ENCODE results near the genes REEP1, CHMP3 and RMND5A.

GRCh38 chr2:85788032-85788365 is 34.2 kb downstream of the ATOH8 start:
- PRO-cap = no peak

DNA sequence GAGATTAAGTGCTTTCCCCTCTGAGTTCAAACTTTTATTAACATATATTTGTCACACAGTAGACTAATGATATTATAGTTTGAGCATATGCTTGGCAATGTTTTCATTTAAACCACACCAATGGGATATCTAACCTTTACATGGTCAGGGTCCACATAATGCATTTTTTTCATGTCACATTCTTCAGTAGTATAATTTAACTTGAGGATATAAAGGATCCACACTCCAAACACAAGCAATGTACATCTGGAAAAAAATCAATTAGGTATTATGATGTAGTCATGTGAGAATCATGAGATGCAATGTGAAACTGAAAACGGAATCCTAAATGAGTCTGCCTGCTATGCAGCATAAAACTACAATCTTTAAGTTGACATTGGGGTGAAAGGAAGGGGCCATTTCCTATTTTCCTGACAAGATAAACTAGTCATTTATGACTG is 27.7 kb downstream of the ST3GAL5 start:
- PRO-cap = no peak

DNA sequence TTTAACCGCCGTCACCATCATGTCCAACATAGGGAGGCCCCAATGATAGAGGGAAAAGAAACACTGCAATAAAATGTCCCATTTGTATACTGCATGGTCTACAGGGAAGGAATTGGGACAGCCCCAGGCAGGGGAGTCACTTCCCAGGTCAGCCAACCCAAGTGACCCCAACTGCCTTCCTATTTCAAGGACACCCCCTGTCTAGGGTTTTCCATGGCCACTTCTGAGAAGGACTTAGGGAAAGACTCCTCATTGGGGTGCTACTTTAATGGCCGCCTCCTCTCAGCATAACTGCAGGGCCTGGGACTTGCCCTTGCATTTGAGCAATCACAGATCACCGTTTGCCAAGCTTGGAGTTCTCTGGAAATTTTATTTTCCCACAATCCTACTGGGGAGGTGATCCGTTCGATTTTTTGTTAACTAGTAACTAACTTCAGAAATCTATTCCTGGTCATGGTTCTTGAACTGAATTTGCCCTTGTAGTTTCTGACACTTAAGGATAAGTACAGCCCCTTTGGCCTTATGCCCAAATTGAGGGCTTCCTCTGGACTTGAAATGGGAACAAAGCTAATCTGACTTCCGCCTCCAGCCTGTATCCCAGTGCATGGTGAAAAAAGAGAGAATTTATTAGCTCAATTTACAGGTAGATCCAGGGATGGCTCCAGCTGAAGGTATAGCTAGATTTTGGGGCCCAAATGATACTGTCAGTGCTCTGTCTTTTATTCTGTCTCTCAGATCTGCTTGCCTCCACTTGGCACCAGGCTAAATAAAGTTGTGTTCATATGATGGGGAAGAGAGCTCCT is 60.5 kb upstream of the ST3GAL5 start:
- PRO-cap = no peak

- PRO-cap = no peak
Measured at GRCh38 chr2:86042671-86043329, 62.9 kb downstream of the POLR1A start.

DNA sequence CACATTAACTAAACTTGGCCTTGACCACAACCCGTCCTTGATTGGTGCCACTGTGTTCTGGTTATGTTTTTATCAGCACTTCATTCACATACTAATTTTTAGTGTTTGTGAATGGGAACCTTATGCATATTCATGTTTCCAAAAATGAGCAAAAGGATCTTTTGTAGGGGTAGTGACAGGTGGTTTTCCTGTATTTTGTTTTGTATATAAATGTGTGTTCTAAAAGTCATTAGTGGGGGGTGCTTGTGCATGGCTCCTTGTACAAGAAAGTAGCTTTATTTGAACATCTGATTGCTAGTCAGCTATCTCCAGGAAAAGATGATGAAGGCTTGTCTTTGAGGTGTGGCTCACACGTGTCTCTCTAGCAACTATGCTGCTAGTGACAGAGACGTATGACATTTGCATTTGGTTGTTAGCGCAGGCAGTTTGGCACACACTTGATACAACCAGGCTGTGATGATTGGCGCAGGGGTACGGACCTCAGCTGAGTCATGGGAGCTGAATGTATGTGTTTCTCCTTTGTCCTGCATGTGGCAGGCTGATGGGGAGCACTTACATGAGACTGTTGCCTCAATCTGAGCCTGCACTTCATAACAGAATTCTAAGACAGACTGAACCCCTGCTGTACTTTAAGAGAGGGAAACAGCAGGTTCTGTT is 29.5 kb downstream of the PTCD3 start:
- PRO-cap = no peak

DNA sequence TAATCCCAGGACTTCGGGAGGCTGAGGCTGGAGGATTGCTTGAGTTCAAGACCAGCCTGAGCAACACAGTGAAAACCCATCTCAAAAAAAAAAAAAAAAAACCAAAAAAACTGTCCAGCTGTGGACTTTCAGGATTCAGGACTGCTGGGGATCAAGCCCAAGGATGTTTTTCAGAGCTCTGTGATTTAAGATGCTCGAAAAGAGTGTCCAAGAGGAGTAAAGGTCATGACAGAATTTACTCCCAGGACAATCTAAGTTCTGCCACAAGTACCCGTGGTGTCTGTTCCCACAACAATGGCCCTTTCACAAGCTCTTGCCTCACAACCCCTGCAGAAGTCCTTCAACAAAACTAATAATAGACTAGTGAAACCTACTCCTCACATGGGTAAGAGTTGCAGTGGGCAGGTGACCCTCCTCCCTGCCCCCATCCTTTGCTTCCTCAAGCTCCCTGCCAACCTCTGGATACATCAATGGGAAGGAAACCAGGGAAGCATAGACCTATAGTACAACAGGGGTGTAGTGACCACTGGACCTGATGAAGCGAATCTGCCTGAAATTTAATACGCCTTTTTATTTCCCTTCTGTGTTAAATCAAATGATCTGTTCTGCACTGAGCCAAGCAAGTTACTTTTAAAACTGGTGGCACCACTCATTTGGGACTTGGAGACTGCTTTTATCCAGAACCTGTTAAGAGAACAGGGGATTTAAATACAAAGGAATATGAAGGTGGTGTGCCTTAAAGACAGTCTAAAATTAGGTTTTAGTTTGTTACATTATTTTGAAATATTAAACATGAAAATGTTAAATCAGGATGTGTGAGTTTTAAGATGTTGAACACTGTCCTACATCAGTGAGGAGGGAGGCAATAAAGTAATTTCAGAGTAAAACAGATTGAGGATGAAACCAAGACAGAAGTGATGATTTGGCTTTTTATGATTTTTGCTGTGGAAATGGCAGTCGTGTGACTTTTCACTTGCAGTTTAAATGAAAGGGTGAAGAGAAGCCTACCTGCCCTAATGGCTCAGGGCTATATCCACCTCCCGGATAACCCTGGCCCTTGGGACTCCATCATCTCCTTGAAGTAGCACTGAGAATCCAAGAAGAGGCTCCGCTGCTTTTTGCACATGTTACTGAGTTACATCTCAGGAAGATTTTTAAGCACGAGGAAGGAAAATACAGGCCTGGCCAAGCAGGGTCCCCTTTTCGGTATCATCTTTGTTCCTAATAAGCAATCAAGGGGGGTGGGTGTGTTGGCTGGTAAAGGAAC is 35.2 kb downstream of the PTCD3 start:
- PRO-cap = no peak

DNA sequence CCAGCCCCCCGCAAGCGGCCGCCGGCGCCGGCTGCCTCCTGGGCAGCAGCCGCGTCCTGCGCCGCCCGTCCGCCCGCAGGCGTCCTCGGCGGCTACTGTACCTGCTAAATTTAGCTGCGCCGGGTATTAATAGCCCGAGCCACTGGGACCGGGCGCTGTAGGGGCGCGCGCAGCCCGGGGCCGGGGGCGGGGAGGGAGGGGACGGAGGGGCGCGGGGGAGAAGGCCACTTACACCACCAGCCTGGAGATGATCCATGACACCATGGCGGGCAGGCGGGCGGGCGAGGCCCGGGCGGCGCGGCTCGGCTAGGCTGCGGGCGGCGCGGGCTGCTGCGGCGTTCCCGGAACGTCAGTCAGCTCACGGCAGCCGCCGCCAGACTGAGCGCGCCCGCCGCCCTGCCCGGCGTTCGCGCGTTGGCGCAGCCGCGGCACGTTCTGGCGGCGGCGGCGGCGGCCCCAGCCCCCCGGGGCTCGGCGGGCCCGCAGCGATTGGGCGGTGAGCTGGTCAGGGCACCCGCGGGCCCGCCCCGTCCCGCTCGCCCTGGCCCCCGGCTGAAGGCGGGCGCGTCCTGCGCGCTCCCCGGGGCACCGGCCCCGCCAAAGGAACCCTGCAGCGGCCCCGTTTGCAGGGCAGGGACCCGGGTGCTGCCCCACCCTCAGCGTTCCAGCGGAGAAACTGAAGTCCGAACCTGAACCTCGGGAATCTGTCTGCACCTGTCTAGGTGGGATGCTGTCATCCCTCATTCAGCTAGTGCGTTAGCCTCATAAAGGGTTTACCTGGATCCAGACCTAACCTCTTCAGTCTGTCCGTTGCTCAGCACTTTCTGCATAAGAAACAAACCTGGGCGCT is at the start of gene REEP1:
REEP1 (minus strand) TSS at position 380 of the 850 bp plus-strand sequence.
- PRO-cap = unidirectional peak, minus-strand start at position 380 of the sequence

DNA sequence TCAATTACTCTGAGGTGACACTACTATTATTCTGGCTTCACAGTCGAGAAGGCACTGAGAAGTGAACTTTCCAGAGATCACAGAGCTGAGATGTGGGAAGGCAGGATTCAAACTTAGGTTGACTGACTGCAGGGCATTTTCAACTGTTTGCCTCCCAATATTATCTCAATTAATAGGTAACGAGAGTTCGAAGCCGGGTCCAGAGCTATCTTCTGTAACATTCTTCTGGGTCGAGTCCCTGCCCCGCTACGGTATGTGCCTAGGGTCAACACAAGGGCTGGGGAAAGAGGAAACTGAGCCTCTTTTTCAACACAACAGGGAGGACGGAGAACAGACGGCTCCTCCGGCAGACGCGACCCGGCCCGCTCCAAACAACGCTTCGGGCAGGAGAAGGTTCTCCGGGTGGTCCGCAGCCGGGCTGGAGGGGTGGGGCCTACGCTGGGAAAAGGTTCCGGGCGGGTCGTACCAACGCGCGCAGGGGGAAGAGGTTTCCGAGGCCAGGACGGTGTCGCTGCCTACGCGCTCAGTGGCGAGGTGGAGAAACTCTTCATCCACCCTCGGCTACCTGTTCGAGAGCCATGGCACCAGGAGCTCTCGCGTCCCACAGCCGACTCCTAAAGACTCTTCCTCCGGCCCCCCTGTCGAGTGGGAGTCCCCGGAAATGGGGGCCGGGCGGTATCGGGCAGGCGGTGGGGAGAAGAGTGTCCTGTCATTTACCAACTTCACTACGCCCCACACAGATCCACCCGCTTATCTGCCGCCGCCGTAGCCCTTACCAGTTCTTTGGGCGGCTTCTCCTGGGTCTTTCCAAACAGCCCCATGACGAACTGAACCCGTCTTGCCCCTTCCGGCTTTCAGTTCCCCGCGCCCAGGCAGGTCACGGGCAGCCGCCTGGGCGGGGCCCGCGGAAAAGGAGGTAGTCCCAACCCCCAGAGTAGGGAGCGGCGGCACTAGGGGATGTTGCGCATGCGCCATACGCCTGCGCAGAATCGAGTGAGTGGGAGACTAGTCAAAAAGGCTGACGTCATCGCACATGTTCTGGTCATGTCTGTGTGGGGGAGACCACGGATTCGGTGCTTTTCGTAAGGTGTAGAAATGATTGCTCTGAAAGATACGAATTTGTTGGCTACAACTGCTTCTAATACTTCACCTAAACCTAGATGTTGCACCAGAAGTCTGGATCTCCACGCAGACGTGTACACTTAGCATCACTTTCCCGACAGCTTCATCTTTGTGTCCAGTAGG is at the start of gene CHMP3:
CHMP3 (minus strand) TSS at position 916 of the 1,245 bp plus-strand sequence.
- PRO-cap = bidirectional peak, plus-strand start at position 309 of the sequence, minus-strand start at position 227 of the sequence; bidirectional peak, plus-strand start at position 500 of the sequence, minus-strand start at position 381 of the sequence; bidirectional peak, plus-strand start at position 725 of the sequence, minus-strand start at position 872 of the sequence

DNA sequence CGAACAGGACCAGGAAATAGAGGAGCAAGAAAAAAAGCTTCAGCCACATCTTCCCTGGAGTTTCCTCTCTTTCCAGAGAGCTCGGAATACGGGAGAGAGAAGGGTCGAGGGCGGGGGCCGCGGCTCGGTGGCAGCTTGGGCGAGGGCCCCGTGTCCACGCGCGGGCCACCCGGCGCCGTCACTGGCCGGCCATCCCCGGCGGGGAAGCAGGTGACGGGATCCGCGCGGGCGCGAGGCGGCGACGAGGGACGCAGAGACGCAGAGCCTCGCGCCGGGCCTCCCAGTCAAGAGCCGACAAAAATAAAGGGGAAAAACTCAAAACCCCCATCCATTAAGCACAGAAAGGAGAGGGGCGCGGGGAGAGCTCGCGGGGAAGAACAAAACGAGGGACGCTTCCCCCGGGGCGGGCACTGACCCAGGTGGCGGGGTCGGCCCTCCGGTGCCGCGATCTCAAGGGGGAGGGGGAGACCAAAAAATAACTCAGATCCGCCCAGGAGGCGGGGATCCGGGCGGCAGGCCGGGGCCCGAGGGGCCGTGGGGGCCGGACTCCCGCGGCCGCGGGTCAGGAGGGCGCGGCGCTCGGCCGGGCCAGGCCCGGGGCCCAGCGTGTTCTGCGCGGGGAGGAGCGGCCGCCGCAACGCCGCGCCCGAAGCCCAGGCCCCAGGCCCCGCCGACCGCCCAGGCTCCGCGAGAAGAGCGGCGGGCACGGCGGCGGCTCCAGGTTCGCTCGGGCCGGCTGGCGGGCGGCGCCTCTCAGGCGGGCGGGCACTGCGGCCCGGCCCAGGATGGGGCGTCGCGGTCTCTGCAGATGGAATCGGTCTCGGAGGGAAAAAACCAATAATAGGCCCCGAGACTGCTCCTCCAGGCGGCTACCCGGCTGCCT is 586 bp downstream of the RNF103 start:
- PRO-cap = bidirectional peak, plus-strand start at position 233 of the sequence, minus-strand start at position 183 of the sequence; bidirectional peak, plus-strand start at position 554 of the sequence, minus-strand start at position 452 of the sequence; bidirectional peak, plus-strand start at position 756 of the sequence, minus-strand start at position 698 of the sequence

GRCh38 chr2:86631719-86632323 is 8.2 kb upstream of the RNF103 start:
- PRO-cap = bidirectional peak, plus-strand start at chr2:86632033, minus-strand start at chr2:86631937

GRCh38 chr2:86719565-86720479 is at the start of gene RMND5A:
TSS of gene RMND5A (plus strand) at chr2:86720291.
- PRO-cap = unidirectional peak, plus-strand start at chr2:86720299; unidirectional peak, plus-strand start at chr2:86720387

DNA sequence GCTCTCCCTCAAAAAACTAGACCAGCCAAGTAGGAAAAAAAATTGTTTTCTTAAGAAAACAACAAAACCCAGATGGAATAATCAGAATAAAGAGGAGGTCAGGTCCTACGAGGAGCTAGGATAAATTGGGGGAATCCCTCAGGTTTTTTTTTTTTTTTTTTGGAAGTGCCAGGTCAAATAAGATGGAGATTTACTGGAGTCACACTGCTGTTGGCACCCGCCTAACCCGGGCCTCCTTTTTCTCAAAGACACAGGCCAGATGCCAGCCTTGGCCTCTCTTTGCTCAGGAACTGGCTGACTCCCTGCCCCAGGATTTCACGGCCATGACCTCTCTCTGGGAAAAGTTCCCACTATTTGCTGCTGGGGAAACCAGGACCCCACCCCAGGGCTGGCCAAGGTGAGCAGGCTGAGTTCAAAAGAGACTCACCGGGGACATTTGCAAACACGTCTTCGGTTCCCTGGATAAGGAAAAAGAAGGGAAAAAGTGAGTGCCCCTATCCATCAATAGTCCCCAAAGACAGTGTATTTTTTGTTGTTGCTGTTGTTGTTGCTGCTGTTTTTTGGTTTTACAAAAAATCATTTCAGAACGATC is 2.5 kb downstream of the CD8A start:
- PRO-cap = no peak

DNA sequence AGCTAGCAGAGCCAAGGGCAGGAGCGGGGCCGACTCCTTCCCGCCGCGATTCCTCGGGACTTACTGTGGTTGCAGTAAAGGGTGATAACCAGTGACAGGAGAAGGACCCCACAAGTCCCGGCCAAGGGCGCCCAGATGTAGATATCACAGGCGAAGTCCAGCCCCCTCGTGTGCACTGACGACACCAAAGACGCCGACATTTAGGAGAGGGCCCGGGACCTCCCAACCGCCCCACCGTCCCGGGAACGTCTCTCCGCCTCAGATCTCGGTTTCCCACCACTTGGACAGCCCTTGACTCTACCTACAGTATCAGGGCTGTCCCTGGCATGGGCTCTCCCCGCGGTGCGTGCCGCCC is 1.5 kb downstream of the CD8A start:
- PRO-cap = no peak

GRCh38 chr2:86793585-86794188 is 3.0 kb upstream of the CD8A start:
- PRO-cap = bidirectional peak, plus-strand start at chr2:86794056, minus-strand start at chr2:86793858

DNA sequence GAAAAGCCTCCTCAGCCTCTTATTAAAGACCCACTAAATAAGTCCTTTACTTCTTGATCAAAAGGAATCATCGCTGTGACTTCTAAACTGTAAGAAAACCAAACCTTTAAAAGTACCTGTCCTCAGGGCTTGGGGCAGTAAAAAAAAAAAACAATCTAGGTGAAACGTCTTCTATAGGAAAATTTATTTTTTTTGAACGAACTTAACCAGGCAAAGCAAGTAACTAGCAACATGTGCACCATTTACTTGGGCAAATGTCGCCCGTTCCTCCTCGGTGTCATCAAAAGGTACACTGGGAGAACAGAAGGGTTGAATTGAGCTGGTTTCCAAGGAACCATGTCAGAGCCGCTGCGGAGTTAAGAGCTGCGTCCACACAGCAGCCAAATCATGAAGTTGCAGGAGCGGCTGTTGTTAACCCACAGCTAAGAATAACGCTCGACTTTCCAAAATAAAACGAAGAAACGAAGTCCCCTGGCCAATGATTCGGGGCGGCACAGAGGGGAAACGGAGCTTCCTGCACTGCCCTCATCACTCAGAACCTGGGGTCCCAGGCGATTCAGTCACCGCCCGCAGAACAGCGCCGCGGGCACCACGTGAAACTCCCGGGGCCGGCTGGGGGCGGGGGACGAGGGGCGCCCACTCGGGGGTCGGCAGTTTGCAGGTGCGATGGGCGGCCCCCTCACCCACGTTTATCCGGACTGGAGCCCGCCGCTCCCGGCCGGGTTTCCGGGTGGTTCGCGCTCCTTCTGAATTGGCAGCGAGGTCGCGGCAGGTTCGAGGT is 53.5 kb upstream of the PLGLB1 start:
- PRO-cap = no peak

DNA sequence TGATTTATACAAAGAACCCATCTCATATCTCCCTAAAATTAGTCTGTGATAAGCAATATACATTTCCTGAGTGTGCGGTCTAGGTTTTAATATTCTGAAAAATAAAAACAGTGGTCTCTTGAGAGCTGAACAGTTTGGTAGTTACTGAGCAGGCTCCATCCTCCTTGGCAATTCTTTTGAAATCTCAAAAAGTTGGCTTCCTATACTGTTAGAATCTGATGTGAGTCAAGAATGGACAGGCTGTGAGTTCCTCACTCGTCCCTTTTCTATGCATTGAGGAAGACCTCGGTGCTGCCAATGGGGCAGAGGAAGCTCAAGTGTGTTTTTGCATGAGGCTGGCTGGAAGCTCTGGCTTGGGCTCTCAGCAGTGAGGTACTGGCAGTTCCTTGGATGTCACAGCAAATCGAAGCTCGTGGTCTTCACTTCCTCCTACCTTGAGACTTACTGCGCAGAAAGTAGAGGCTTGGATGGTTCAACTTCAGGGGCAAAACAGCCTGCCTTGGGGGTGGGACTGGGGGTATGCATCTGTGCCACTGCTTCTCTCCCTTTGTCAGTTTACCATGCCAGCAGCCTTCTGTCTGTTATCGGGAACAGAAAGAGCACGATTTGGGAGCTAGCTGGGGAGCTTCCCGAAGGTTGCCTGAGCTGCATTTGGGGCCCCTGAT is 229.9 kb upstream of the PLGLB2 start:
- PRO-cap = no peak

DNA sequence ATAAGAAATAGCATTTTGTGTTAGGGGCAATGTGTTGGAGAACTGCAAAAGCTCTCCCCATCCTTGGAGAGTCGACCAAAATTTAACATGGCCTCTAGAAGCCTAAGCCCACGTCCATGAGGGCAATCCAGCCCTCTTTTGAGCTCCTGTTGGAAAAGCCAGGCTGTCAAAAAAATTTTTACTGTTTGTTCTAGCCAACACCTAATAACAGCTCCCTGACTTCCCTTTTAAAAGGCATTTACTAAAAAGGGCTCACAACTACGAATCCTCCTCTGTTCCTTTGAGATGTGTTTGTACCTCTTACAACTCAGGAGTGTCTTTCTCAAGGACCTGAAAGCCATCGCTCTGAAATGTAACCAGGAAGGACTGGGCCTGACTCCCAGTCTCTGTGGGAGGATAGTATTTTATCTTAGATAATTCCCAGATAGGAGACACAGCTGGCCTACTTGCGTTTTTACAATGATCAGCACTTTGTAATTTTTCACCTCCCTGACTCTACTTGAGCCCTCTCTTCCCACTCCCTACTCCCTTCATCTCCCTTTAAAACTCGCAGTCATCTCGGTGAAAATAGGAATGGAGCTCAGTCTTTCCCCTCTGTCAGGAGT is 1.3 kb downstream of the KRCC1 start:
- PRO-cap = no peak

- PRO-cap = no peak
Measured at GRCh38 chr2:88178080-88178437, 7.9 kb downstream of the THNSL2 start.

- PRO-cap = no peak
Measured at GRCh38 chr2:88606550-88607283, 20.5 kb downstream of the EIF2AK3 start.

DNA sequence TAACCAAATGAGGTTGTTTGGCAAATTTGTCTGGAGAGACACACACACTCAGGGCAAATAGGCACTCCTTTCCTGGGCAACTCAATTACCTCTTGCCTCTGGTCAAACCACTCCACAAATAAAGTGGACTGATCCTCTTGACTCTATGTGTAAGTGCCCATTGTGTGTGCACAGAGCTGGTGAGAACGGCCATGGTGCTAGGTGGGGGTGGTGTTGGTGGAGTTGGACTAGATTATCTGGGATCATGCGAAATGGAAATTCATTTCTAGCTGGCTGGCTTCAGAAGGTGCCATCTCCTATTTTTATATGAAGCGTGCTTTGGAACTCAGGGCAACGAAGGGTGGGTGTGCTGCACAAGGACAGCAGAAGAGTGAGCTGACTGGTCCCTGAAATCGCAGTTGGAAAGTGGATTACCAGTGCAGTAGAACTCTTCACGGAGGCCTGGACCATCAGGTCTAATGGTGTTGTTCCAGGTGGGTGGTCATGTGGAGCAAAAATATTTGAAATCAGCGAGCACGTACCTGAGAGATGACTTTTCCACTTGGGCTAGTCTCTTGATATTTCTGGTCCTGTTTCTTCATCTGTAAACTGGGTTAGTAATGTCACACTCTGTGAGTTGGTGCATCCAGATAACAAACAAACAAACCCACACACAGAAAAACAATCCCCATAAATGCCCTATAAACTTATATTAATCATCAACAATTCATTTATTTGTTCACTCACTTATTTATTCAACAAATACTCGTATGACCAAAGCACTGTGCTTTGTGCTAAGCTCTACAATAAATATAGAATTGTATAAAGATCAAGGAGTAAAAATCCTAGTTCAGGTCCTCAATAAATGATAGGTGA is 150.0 kb downstream of the RPIA start:
- PRO-cap = no peak

Data from mucosa of descending colon (tissue), 1 donor.